Colon Carcinoma Metastatic in the Lung (tissue), 2 donors: ENCODE data around the gene HSPA1A.

DNA sequence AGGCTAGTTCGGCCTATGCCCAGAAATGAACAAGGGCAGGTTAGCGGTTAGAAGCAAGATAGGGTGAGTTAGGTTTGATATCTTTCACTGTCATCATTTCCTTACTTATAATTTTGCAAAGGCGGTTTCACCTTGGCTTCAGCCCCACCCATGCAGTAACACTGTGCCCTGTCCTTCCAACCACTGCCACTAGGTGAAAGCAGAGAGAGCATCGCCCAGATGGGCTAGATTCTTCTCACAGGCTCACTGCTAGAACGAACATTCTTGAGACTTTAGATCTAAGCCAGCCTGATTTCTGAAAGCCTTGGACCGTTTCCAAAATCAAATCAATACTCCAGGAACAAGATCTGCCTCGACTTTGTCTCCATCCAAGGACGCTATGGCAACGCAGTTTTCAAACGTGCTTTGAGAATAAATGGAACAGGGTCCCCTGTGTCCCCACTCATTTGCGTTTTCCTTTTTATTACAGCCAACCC lies 6.0 kb upstream of the MICB start:
- PRO-cap, 2 experiments, result no peak in any of the 2 experiments

DNA sequence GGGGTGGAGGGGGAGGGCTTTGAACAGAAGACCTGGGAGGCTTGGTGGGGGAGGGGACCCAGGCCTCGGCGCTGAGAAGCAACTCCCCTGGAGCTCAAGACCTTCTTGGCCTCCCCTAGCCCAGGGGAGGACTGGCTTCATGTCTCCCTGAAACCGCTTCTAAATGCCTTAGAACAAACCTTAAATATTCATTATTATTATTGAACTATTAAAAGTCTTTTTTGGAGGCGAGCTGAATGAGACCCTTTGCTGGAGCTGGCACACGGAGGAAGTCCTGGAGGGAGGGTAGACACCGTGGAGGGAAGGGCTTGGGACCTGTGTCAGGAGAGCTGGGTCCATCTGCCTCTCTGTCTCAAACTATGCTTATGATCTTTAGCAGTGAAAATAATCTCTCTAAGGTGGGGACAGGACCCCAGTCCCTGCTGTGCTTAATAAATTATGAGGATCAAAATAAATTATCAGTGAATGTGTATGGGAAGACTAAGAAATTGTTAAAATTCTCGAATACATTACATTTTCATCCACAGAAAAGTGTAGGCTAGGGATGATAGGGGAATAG lies 2.8 kb upstream of the MICB start:
- PRO-cap, 2 experiments, result no peak in any of the 2 experiments

DNA sequence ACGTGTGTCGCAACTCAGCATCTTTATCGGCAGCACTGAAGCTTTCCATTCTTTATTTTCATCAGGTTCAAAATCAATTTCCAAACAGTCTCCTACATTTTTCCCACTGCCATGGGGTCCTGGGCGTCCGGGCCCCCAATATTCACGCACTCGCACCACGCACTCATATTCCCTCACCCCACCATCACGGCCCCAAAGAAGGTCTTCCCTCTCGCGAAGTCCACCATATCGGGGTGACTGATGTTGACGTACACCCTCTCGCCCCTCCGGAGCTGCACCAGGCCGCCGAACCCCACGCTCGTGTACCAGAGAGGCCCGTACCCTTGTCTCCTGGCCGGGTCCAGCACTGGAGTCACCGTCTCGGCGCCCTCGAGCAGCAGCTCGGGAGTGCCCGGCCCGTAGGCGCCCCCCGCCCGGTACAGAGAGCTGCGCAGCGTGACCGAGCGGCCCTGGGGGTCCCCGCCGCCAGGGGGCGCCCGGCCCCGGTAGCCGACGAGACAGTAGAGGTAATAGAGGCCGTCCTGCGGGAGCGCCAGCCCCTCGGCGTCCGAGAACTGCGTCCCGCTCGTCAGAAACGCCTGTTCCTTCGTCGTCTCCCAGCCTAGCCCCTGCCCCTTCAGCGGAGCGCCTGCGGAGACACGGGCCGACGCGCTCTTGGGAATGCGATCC lies 1.6 kb downstream of the LTB start:
- PRO-cap, 2 experiments, result peak in 1 of 2 experiments; most common plus-strand start position 581 of the sequence (in 1); most common minus-strand start position 389 of the sequence (in 1)

GRCh38 chr6:31585432-31585919 lies 601 bp upstream of the LST1 start:
- PRO-cap, 2 experiments, result no peak in any of the 2 experiments

GRCh38 chr6:31586409-31587442 lies 649 bp downstream of the LST1 start:
- PRO-cap, 2 experiments, result no peak in any of the 2 experiments

DNA sequence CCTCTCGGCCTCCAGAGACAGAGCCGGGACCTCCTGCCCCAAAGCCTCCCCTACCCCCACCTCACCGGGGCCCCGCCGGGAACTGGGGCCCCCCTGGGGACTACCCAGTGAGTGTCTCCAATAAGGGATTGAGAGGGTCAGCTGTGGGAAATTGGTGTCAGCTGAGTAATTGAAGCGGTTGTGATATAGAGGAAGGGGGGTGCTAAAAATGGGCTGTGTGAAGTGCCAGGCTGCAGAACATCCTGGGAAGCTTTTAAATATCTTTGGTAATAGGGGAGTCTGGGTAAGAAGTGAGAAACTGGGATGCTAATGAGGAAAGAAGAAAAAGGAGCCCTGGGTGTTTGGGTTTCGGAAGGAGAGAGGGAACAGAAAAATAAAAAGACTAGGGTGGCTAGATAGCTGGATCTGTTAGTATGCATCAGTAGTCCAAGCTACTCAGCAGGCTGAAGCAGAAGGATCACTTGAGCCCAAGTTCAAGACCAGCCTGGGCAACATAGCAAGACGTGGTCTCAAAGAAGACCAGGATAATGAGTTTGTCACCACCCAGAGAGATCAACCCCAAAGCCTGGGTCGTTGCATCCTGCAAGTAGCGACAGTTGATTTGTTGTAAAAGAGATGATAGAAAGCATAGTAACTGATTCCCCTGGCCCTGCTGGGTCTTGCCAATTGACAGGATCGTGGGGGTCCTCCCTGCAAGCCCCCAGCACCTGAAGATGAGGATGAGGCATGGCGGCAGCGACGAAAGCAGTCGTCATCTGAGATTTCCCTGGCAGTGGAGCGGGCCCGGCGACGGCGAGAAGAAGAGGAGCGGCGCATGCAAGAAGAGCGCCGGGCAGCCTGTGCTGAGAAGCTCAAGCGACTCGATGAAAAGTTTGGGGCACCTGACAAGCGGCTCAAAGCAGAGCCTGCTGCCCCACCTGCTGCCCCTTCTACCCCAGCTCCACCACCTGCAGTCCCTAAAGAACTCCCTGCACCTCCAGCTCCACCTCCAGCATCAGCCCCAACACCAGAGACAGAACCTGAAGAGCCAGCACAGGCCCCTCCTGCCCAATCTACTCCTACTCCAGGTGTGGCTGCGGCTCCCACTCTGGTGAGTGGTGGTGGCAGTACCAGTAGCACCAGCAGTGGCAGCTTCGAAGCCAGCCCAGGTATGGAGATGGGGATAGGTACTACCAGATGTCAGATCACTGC lies 7.0 kb downstream of the PRRC2A start:
- PRO-cap, 2 experiments, result no peak in any of the 2 experiments

GRCh38 chr6:31634532-31635363 lies 14.2 kb downstream of the PRRC2A start:
- PRO-cap, 2 experiments, result no peak in any of the 2 experiments

GRCh38 chr6:31659437-31660208 lies 955 bp downstream of the C6orf47 start:
- PRO-cap, 2 experiments, result peak in 2 of 2 experiments; most common plus-strand start chr6:31660155 (in 2)

DNA sequence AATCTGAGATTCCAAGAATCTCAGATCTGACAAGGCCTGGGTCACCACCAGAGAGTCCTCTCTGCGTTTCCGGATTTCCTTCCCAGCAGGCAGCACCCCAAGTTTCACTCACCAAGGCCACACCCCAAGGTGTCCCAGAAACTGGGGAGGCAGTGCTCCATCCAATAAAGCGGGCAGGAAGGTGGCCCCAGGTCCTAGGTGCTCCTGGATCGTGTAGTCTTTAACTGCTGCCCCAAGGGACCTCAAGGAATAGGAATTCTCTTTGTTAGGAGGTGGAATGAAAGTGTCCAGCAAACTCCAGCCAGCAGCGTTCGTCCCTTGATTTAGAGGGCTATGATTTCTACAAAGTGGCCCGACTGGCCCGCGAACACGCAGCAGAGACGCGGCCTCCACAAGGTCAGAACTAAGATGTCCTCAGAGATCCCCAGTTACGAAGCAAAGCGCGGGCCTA lies 344 bp downstream of the C6orf47 start:
- PRO-cap, 2 experiments, result no peak in any of the 2 experiments

DNA sequence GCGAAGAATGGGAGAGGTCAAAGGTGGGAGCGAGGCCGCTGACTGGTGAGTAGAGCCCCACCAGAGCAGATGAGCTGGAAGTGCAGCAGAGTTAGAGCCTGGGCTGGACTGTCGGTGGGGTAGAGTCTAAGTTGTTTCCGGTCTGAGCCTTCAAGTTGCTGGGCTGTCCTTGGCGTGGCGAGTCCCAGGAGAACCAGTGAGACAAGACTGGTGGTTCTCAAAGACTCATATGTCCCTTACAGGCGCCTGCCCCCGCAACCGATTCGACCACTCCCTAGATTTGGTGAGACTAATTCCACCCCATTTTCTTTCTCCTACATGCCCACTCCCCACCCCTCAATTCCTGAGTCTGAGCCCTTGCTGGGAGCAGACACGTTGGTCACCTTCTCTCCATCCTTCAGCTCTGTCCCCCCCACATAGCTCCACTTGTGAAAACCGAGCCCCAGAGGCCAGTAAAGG lies 1.2 kb downstream of the MPIG6B start:
- PRO-cap, 2 experiments, result no peak in any of the 2 experiments

DNA sequence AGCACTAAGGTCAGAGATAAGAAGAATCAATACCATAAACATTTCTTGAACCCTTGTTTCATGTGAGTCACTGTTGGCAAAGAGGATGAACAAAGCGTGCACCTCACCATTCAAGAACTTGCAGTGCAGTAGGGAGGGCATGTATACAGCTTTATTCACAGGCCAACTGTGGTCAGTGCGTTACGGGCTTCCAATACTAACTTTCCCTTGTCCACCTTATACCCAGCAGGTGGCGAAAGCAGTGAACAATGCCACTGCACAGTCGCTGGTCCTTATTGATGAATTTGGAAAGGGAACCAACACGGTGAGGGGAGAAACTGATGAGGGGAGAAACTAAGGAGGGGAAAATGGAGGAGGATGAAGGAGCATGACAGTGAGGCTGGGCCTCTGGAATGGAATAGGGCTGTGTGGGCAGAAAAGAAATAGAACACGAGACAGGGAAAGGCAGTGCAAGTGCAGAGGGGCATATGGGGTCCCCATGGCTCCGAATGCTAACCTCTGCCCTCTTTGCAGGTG lies 1.4 kb upstream of the SAPCD1 start:
- PRO-cap, 2 experiments, result no peak in any of the 2 experiments

DNA sequence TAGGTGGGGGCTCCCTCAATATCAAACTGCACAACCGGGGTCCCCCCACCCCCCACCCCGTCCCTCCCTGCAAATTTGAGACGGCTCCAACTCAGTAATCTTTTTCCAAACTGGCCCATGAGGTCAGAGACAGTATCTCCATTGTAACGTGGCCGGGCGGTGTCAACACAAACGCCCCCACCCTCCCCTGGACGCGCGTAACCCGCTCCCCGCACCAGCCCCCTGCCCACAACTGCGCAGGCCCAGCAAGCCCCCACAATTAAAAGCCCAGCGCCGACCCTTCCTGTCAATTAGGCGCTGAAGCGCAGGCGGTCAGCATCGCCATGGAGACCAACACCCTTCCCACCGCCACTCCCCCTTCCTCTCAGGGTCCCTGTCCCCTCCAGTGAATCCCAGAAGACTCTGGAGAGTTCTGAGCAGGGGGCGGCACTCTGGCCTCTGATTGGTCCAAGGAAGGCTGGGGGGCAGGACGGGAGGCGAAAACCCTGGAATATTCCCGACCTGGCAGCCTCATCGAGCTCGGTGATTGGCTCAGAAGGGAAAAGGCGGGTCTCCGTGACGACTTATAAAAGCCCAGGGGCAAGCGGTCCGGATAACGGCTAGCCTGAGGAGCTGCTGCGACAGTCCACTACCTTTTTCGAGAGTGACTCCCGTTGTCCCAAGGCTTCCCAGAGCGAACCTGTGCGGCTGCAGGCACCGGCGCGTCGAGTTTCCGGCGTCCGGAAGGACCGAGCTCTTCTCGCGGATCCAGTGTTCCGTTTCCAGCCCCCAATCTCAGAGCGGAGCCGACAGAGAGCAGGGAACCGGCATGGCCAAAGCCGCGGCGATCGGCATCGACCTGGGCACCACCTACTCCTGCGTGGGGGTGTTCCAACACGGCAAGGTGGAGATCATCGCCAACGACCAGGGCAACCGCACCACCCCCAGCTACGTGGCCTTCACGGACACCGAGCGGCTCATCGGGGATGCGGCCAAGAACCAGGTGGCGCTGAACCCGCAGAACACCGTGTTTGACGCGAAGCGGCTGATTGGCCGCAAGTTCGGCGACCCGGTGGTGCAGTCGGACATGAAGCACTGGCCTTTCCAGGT lies at the start of gene HSPA1A:
Gene HSPA1A (plus strand): TSS at position 595 of the 1,089 bp plus-strand sequence.
- PRO-cap, 2 experiments, result peak in 2 of 2 experiments; most common plus-strand start position 595 of the sequence (in 2); most common minus-strand start position 404 of the sequence (in 2)

GRCh38 chr6:31829309-31830143 lies 2.0 kb downstream of the HSPA1B start:
- PRO-cap, 2 experiments, result no peak in any of the 2 experiments

- PRO-cap, 2 experiments, result peak in 2 of 2 experiments; most common plus-strand start chr6:31834916 (in 2); most common minus-strand start chr6:31835322 (in 2)
Measured at GRCh38 chr6:31834754-31835732, 7.5 kb downstream of the HSPA1B start.

- PRO-cap, 2 experiments, result no peak in any of the 2 experiments
Measured at GRCh38 chr6:31896918-31897476, 501 bp downstream of the EHMT2 start.

- PRO-cap, 2 experiments, result no peak in any of the 2 experiments
Measured at GRCh38 chr6:31897910-31898934, 724 bp upstream of the EHMT2 start.

GRCh38 chr6:31944716-31945367 lies 1.1 kb upstream of the CFB start:
- PRO-cap, 2 experiments, result no peak in any of the 2 experiments

- PRO-cap, 2 experiments, result peak in 1 of 2 experiments; most common minus-strand start chr6:31973164 (in 1)
Measured at GRCh38 chr6:31972902-31973603, 890 bp downstream of the STK19 start.

- PRO-cap, 2 experiments, result no peak in any of the 2 experiments
Measured at GRCh38 chr6:32068462-32069277, 30.5 kb downstream of the CYP21A2 start.

DNA sequence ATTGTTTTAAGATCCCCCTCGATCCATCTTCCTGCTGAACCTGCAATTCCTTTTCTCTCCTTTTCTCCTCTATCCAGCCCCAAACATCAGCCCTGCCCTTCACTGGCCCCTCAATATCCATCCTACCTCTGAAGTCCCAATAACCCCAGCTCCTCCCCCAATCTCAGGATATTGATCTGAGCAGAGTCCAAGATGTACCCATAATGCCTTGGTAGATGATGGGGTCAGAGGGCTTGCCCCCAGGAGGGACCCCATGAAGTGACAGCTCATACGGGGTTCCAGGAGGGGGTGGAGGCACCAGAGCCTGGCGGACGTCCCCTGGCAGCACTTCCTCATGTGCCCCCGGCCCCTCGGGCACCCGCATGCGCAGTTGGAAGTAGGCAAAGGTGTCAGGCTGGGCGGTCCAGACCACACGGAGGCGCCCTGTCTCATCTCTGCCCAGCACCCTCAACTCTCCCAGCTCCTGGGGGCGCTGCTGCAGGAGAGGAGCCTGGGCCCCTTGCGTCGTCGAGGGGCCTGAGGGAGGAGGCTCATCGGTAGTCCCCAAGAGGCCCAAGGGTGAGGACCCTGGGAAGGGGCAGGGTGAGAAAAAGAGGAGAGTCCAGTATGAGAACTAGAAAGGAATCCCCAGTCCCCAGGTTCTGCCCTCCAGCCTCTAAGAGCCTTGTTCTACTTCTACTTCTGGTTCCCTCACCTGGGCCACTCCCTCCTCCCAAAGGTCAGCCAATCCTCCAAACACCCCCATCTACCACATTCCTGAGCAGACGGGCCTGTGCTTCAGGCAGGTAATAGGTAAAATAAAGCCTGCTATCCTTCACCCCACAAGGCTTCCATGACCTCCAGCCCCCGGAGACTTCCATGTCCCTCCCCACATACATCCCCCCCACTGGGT lies 23.3 kb downstream of the TNXB start:
- PRO-cap, 2 experiments, result no peak in any of the 2 experiments